Cardiac fibroblast (primary cell): ENCODE measurements around the gene PPM1D.

GRCh38 chr17:59762496-59762894 is 55.0 kb downstream of the VMP1 start:
- RRBS = no CpG with 5 or more reads among the region's 1 CpG

DNA sequence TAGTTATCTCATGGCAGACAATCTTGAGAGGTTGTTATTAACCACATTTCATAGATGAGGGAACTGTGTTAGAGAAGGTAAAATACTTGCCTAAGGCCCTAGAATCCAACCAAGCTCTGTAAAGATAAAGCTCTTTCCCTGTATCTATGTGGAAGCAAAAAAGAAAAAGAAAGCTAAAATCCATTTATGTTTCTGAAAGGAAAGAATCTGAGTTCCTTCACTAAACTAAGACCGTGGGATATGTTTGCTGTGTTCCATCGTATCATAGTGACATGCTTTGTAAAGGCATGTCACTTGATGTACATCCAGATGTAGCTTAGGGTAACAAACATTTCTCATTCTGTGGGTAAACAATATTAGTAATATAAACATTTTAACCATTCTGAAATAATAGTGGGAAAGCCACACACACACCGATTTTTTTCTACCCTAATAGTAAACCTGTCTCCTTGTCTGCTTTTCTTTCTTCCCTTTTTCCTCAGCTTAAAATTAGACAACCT is 78.1 kb downstream of the TUBD1 start:
- RRBS = no CpG with 5 or more reads among the region's 3 CpGs

- RRBS = no CpG with 5 or more reads among the region's 3 CpGs
These were observed 61.0 kb downstream of the TUBD1 start for GRCh38 chr17:59831652-59832138.

DNA sequence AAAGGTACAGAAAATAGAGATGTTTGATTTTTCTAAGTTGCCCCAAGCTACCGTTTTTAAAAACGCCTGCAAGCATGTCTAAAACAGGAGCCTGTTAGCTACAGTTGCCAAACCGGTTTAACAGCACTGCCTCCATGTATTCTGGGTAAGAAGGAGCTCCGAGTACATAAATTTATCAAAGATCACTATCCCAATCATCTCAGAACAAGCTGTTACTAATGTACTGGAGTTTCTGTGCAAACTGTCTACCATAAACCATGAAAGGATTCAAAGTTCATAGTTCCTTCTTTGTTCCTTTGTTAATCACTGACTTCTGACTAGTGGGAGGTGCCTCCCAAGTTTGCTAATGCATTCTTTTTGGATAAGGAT is 55.4 kb downstream of the TUBD1 start:
- RRBS = no CpG with 5 or more reads among the region's 4 CpGs

DNA sequence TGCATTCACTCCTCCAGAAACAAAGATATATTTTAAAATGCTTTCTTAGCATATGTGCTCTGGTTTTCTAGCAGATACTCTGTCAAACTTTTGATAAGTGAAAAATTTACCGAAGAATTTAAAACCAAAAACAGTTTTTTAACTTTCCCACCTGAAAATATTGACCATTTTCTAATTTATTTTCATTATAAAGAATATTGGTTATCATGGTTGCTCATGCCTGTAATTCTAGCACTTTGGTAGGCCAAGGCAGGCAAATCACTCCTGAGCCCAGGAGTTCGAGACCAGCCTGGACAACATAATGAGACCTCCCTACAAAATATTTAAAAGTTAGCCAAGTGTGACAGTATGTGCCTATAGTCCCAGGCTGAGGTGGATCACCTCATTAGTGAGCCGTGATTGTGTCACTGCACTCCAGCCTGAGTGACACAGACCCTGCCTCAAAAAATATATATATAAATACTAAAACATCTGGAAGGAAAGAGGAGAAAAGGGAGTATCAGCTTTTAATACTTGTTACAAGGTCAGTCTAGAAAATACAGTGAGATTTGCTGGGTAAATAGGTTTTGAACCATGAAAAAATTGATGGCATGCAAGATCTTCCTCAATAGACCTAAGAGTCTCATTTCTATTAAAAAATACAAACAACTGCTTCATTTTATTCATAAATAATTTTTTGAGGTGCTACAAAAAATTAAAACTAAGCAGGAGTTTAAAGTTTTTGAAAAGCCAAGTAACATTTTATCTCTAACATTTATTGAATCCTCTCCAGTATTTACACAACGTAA is 47.8 kb downstream of the TUBD1 start:
- RRBS = no CpG with 5 or more reads among the region's 4 CpGs

GRCh38 chr17:60018789-60019440 is 54.4 kb upstream of the RNFT1 start:
- RRBS = no CpG with 5 or more reads among the region's 23 CpGs

DNA sequence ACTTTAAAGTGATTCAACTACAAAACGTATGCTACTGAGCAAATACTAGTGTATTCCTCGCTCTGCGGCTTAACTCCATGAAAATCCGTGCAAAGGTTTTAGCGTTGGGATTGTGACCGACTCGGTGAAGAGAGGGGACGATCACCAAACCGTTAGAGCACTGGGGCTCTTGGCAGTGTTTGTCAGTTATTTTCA is 842 bp upstream of the PPM1D start:
- RRBS = no CpG with 5 or more reads among the region's 9 CpGs

- RRBS = 1% methylated on average over 32 of the region's 103 CpGs
These were observed at the start of gene PPM1D for GRCh38 chr17:60600128-60601145. Gene PPM1D, plus strand, starts transcription at chr17:60600193.

DNA sequence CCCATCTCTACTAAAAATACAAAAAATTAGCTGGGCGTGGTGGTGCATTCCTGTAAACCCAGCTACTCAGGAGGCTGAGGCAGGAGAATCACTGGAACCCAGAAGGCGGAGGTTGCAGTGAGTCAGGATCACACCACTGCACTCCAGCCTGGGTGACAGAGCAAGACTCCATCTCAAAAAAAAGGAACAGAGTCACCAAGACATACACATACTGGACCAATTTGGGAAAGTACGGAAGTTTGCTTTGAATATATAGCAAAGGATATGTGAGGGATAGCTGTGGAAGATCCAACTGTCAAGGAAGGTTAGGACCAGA is 259.6 kb upstream of the TBX2 start:
- RRBS = no CpG with 5 or more reads among the region's 3 CpGs

GRCh38 chr17:61203707-61204550 is 195.7 kb upstream of the TBX2 start:
- RRBS = no CpG with 5 or more reads among the region's 10 CpGs

DNA sequence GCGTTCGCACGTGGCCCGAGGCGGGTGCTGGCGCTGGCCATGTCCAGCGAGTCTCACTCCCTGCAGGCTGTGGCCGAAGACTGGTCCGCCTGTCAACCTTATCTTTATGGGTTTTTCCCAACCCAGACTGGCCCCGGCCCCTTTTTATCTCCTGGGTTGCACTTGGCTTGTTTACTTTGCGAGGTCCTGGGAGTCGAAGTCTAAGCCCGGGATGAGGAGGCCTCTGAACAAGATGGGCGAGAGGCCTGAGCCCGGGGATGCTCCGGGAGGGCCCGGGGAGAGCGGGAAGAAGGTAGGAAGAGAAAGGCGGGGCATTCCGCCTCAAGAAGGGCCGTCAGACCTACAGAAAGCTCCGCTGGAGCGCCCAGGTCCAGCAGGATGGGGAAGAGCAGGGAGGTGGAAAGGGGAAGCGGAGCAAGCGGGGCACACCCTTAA is 2.8 kb downstream of the TBX4 start:
- RRBS = 45% methylated on average over 5 of the region's 25 CpGs

DNA sequence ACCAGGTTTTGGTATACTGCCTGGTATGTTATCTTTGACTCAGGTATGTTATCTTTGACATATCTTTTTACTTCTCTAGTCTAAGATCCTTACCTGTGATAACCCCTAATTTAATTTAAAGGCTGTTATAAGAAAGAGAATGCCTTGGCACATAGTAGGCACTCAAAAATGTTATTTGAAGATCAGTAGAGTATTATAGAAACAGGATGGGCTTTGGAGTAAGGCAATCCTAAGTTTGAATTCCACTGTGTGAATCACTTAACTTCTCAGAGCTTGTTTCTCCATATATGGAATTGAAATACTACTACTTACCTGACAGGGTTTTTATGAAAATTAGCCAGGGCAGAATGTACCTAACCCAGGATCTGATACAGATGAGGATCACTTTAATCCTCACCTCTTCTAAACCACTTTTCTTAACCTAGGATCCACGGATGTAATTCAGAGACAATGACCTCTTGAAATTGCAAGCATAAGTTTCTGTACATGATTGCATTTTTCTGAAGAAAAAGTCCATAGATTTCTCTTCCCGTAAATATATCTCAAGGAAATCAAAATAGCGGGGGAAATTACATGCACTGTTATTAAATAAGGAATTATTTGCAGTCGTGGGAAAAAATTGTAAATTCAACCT is 1.1 kb downstream of the BRIP1 start:
- RRBS = no CpG with 5 or more reads among the region's 4 CpGs

DNA sequence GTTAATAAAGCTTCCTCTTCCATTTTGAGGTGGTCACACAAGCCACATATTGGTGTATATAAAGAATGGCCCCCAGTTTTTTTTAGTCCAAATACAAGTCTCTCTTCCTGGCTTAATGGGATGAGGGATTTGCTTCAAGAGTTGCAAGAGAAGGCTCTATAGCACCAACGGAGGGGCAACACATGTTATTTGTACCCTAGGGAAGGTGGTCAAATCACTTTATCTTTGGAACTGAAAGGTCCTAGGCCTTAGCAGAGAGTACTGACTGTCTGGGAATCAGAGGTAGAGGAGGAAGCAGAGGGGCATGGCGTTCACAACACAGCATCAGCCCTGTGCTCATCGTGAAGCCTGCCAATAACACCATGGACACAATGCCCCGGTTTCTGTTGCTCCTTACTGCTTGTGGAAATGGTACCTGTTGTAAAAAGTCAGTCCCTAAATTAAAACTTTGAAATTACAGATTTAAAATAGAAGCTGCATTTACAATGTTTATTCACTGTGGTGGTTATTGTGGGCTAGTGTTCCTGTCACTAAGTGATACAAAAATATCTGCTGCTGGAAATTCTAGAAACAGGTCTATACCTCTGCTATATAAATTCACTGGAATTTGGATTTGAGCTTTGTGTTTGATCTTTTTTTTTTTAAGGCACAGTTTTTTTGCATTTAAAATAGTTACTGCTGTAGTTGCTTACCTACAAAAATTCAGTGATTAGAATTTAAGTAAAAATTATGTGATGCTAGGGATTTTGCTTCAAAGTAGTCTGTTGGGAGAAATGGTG is 24.4 kb upstream of the MRC2 start:
- RRBS = no CpG with 5 or more reads among the region's 4 CpGs

GRCh38 chr17:62616275-62616678 is 11.2 kb upstream of the MRC2 start:
- RRBS = no CpG with 5 or more reads among the region's 10 CpGs

DNA sequence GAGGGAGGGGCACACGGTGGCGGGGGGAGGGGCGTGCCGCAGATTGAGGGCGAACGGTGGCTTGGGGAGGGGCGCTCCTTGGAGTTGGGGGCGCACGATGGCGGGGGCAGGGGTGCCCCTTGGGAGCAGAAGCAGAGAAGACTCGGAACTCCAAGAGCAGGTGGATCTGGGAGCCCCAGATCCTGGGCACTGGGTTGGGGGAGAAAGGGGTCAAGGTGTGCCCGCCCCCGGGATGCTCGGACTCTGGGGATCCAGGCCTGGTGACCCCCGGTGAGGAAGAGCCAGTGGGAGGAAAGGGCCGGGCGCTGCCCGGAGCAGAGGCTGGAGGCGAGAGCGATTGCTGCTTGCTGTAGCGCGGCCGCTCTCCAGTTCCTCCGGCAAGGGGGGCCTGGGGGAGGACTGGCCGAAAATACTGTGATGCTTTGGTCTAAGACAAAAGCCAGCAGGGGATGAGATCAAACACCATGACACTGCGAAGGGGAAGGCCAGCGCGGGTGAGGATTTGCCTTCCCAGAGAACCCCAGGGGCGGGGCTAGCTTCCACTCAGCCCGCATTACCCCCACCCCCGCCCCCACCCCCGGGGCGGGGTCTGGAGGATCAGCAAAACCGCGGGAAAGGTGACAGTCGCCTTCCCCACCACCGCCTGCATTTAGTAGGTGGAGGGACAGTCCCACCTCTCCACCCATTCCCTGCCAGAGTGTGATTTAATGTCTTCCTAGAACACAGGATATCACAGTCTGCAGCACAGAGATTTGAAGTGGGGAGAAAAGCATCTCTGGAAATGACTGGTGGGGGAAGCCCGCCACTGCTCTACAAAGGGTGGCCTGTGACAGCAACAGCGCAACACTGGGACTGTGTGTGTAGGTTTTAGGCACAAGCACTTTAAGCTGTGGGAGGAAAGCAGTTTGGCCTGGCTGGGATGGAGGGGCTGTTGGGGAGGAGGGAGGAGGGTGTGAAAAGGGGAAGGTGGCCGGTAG is 25.6 kb downstream of the MRC2 start:
- RRBS = 3% methylated on average over 10 of the region's 40 CpGs

GRCh38 chr17:62705563-62706449 is 78.3 kb downstream of the MRC2 start:
- RRBS = no CpG with 5 or more reads among the region's 17 CpGs

GRCh38 chr17:63162064-63163272 is 196.4 kb downstream of the TANC2 start:
- RRBS = no CpG with 5 or more reads among the region's 8 CpGs

DNA sequence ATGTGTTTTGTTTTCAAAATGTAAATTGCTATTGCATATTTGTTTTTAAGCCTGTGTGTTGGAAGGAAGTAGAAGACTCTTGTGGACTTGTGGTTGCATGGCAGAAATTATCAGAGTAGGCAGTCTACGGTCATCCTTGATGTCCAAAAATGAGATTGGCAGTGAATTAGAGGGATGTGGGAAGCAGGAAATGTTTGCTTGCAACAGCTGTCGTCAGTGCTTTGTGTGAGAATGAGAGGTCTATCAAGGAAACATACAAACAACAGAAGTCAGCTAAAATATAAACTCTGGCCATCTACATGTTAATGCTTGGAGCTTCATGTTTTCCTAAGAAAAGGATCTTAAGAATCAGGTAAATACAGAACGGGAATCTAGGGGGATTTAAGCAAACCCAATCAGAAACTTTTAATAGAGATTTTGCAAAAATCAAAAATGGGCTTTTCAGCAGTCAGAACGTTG is 196.8 kb downstream of the CYB561 start:
- RRBS = no CpG with 5 or more reads among the region's 4 CpGs

- RRBS = no CpG with 5 or more reads among the region's 6 CpGs
These were observed 17.9 kb downstream of the CYB561 start for GRCh38 chr17:63428017-63428727.

GRCh38 chr17:63440271-63441086 is 5.6 kb downstream of the CYB561 start:
- RRBS = no CpG with 5 or more reads among the region's 24 CpGs